Tongue (tissue), 2 donors: ENCODE measurements around a stretch of chr3.

- RAMPAGE, long total RNA = no peak
These were observed 453.8 kb downstream of the FOXP1 start for GRCh38 chr3:71129458-71130410.

- RAMPAGE, long total RNA = no peak
These were observed 374.7 kb downstream of the FOXP1 start for GRCh38 chr3:71208700-71209320.

GRCh38 chr3:71243268-71243803 is 340.2 kb downstream of the FOXP1 start:
- RAMPAGE, long total RNA = no peak

DNA sequence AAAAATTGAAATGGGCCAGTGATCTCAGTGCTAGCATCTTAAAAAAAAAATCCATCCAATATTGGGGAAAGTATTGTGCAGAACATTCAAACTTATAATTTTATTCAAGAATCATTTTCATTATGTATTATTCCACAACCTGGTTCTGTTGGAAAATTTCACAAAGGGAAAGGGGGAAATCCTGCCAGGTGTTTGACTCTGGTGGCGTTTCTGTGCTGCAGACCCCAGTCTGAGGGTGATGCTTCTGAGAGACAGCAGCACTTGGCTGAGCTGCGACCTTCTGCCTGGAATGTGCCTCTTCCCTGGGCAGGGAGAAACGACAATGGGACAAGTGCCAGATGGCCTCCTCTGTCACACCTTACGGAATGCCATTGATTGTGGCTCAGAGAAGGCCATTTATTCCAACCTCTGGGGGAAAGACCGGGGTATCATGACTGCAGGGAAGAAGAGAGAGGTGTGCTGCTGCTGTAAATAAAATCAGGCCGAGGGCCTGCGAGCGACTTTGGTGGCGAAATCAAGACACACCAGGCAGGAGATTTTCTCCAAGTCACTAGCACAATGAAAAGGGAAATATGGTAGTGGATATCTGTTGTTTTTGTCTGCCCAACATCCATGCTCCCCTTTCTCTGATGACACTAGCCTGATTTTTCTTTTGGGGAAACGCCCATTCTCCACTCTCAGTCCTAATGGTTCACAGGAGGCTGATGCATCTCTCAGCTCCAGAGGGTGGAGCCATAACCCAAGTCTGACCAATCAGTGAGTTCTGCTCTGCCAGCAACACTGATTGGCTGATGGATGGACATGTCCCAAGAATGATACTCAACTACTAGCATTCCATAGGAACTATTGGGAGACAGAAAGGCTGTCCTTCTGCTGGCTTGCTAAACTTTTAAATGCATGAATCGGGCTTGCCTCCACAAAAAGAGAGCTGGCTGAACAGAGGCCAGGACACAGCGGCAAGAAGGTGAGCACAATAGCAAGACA is 336.2 kb downstream of the FOXP1 start:
- RAMPAGE, long total RNA = no peak

- RAMPAGE, long total RNA = no peak
These were observed 334.4 kb downstream of the FOXP1 start for GRCh38 chr3:71249096-71249634.

- RAMPAGE, long total RNA = no peak
These were observed 193.6 kb downstream of the FOXP1 start for GRCh38 chr3:71389683-71390607.

- RAMPAGE, long total RNA = no peak
These were observed 161.5 kb downstream of the FOXP1 start for GRCh38 chr3:71421930-71422479.

DNA sequence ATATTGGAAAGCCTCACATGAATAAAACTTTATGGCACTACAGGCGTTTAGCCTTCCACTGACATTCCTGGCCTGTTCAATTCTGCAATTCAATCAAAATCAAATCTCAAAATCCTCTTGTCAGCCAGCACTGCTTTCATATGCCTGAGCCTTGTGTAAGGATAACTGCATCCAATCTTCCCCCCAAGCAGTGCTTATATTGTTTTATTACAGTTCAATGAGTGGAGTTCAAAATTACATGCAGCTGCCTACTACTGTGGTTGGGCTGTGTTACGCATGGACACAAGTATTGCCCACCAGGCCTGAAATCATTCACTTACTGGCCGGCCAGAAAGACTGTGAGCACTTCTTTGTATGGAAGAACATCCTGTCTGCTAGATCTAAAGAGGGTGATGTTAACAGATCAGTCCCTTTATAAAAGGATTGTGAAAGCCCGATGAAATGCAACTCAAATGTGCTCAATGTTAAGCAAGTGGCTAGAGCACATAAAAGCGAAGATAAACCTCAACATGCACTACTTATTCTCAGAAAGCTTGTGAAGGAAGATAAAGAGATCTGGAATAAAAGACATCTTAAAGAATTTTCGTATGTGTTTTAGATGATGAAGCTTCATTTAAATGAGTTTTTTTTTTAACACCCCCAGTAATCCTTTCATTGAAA is 132.5 kb downstream of the FOXP1 start:
- RAMPAGE, long total RNA = no peak

DNA sequence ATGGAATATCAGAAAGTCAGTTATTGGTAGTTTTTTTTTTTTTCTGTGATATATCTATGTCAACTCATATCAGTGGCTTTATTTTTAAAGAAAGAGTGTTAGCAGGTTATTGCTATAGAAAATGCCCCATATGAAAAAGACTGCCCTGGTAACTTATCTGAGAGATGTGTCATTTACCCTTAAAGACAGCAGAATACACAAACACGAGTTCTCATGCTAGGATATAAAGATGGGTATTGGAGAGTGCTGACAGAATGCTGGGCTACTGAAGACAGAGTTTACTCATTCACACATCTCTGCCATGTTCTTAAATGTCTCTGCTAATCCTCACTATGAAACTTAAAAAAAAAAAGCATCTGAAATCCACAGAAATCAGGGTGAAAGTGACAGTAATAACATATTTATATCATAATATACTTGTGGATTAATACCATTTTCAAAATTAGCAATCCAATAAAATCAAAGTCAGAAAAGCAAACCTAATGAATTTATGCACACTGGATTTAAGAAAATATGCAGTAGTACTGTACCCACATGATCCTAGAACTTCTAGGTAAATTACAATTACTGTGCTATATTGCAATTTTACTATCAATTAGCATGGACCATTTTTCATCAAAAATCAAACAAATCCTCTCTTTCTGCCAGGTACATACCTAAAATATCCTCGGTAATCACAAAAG is 126.6 kb downstream of the FOXP1 start:
- RAMPAGE, long total RNA = no peak

DNA sequence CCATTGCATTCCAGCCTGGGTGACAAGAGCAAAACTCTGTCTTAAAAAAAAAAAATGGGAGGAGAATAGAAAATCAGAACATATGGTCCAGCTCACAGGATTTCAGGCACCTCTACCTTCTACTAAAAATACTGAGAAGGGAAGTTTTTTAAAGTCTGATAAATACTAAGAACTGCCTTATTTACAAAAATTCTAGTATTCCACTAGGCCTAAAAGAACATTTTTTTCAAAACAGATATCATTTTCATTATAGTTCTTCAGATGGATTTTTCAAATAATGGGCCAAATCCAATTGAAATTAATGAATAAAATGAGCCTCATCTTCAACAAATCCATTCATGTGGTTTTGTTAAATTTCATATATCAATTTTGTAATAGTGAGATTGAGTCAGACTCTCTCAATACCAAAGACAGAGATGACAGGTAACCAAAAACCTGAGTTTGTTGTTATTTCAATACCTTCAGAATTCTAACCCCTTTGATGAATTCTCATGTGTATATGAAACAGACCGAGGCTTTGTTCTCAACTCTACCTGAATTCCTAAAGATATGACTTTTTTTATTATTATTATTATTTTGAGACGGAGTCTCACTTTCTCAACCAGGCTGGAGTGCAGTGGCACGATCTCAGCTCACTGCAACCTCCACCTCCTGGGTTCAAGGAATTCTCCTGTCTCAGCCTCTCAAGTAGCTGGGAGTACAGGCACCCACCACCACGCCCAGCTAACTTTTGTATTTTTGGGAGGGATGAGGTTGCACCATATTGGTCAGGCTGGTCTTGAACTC is 92.9 kb downstream of the FOXP1 start:
- RAMPAGE, long total RNA = no peak

- RAMPAGE, long total RNA = no peak
These were observed 79.6 kb downstream of the FOXP1 start for GRCh38 chr3:71503662-71504596.

DNA sequence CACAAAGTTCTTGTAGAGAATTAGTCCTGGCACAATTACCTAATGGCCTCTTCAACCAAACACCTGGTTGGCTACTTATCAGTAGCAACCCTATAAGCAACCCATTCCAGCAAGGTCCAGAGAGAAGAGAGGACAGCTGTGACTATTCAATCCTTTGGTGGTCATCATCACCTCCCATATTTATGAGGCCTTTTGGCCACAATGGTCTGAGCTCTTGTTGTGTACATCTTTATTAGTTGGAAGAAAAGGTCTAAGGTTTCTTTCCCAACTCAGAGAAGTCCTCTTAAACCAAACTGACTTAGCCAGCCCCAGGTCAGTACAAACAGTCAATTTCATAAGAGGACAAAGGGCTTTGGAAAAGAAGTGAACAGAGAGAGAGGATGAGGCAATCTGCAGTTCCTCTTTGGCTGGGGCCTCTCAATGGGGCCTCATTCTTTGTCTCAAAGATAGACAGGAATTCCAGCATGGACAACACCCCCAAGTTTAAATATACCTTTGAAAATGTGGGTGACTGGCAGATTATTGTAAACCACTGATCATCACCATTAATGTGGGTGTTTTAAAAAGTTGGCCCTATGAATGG is 35.8 kb downstream of the FOXP1 start:
- RAMPAGE, long total RNA = no peak

- RAMPAGE, long total RNA = no peak
These were observed 2.0 kb downstream of the FOXP1 start for GRCh38 chr3:71581485-71582011.

GRCh38 chr3:71585180-71585568 is 1.6 kb upstream of the FOXP1 start:
- RAMPAGE, long total RNA = no peak

DNA sequence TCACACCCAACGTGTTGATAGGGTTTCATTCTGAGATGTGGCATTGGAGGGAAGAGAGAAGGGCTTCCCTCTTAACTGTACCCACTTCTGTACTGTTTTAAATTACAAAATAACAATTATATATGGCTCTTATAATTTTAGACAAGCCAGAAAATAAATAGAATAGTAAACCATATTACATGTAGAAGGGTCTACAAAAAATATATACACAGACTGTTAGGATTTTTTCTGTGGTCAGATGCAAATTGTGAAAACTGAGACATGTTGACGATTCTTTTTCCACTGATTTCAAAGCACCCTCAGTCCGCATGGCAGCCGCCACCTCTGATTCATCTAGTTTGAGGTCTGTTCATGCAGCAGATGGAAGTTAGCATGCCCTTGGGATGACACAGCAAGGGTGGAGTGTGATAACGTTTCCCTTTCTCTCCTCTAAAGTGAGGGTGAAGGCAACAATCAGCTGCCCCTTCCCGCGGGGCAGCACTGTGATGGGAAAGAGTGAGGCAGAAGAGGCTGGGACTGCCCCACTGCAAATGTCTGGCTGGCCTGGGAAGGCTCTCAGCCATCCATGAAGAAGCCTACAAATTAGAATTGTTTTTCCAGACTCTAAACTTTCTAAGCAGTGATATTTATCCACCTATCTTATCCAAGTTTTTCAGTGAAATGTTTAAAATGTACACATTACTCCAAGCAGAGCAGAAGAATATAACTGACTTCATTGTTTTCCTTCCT is 401.1 kb upstream of the PROK2 start:
- RAMPAGE, long total RNA = no peak

DNA sequence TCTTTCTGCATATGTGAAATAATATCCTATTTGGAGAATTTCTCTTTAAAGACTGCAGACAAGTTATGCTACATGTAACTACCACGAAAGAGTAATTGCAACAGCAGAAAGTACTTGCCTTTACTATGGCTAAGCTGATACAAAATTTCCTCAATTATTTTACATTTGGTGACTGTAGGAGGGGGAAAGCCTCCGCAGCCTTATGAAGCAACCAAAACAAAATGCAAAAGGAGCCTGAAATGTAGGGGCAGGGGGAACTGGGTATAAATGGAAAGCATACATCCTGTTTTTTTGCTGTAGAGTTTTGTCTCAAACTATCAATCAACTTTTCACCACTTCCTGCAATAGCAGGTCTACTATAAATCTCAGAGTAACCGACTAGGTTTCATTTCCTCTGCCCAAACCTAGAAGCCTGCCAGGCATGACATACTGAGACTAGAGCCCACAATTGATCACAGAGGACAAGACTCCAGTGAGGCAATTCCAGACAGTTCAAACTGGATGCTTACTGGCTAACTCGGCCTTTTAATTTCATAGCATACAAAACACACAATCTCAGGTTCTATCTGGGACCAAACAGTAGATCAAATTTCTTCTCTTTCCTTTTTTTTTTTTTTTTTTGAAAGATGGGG is 91.3 kb downstream of the SHQ1 start:
- RAMPAGE, long total RNA = no peak

- RAMPAGE, long total RNA = no peak
These were observed 31.1 kb upstream of the PPP4R2 start for GRCh38 chr3:72965509-72965854.

DNA sequence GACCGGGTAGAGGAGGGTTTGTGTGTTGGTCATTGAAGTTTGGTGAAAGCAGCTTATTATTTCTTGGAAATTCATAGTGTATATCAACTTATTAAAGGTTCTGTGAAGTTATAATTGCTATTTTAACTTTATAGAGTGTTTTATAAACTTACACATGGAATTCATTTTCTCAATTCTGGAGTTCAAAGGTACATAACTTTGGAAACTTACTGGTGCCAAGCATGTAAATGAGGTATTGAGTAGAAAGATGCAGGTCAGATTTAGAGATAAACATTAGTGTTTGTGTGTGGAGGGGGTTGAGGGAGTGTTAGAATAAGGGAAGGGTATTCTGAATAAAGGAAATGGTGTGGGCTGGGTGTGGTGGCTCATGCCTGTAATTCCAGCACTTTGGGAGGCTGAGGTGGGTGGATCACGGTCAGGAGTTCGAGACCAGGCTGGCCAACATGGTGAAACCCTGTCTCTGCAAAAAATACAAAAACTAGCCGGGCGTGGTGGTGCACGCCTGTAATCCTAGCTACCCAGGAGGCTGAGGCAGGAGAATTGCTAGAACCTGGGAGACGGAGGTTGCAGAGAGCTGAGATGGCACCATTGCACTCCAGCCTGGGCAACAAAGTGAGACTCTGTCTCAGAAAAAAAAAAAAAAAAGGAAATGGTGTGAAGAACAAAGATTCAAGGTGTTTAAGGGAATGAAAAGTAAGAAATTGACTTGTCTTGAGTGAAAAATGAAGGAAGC is 2.0 kb upstream of the EBLN2 start:
- RAMPAGE, long total RNA = no peak

DNA sequence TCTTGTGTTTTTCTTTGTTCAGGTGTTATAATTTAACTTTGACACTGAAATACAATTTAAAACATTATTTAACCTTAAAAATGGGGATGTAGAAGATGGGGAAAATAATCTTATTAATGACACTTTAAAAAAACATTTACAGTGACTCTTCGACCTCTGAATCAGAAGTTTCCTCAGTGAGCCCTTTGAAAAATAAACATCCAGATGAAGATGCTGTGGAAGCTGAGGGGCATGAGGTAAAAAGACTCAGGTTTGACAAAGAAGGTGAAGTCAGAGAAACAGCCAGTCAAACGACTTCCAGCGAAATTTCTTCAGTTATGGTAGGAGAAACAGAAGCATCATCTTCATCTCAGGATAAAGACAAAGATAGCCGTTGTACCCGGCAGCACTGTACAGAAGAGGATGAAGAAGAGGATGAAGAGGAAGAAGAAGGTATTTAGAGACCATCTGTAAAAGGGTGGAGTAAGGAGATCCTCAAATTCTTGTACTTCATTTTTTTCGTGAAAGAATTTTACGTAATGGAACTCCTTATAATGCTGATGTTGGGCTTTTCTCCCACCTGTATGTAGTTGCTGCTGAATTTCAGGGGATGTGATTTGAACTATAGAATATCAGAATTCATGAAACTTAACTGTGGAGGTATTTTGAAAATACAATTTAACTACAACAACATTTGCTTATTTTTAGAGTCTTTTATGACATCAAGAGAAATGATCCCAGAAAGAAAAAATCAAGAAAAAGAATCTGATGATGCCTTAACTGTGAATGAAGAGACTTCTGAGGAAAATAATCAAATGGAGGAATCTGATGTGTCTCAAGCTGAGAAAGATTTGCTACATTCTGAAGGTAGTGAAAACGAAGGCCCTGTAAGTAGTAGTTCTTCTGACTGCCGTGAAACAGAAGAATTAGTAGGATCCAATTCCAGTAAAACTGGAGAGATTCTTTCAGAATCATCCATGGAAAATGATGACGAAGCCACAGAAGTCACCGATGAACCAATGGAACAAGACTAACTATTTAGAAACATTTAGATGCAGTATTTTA is 3.6 kb downstream of the EBLN2 start:
- RAMPAGE, long total RNA = no peak

GRCh38 chr3:73472275-73472631 is 152.5 kb downstream of the PDZRN3 start:
- RAMPAGE, long total RNA = no peak